Epidermal melanocyte (primary cell): ENCODE measurements around a stretch of chrX.

DNA sequence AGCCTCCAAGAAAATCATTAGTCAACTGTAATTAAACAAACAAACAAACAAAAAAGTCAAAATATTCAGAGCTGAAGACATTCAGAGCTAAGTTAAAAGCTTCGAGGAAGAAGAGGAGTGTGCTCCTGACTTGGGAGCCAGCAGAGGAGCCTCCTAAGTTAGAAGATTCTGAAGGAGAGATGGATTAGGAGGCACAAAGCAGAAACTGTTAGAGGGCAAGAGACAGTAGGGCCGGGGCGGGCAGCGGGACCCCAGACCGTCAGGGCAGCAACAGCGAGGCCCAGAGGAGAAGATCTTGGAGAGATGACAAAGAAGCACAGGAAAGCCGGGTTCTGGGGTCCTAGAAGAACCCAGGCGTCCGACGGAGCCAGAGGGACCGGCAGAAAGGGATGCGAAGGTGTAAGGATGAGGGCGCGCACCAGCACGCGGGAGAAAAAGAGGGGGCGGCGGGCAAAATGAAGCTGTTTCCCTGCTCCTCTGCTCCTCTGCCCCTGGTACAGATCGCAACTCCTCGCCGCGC, 634 bp downstream of the KLHL13 start:
- RRBS = 6% methylated on average over 9 of the region's 22 CpGs

- RRBS = no CpG with 5 or more reads among the region's 22 CpGs
Observed at GRCh38 chrX:118346641-118347092, 761 bp downstream of the WDR44 start.

DNA sequence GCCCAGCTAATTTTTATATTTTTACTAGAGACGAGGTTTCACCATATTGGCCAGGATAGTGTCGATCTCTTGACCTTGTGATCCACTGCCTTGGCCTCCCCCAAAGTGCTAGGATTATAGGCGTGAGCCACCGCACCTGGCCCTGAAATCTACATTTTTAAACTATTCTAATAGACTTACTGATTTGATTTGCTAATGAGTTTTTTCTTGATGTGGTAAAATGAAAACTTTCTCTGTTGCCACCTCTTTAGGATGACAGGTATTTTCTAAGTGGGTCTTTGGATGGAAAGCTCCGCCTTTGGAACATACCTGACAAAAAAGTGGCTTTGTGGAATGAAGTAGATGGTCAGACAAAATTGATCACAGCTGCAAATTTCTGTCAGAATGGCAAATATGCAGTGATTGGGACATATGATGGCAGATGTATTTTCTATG, 54.5 kb upstream of the DOCK11 start:
- RRBS = no CpG with 5 or more reads among the region's 5 CpGs

- RRBS = no CpG with 5 or more reads among the region's 2 CpGs
Observed at GRCh38 chrX:118530439-118530882, 34.8 kb downstream of the DOCK11 start.

- RRBS = no CpG with 5 or more reads among the region's 11 CpGs
Observed at GRCh38 chrX:118715978-118716316, 11.5 kb upstream of the IL13RA1 start.

GRCh38 chrX:118773497-118774082, 46.2 kb downstream of the IL13RA1 start:
- RRBS = no CpG with 5 or more reads among the region's 4 CpGs

DNA sequence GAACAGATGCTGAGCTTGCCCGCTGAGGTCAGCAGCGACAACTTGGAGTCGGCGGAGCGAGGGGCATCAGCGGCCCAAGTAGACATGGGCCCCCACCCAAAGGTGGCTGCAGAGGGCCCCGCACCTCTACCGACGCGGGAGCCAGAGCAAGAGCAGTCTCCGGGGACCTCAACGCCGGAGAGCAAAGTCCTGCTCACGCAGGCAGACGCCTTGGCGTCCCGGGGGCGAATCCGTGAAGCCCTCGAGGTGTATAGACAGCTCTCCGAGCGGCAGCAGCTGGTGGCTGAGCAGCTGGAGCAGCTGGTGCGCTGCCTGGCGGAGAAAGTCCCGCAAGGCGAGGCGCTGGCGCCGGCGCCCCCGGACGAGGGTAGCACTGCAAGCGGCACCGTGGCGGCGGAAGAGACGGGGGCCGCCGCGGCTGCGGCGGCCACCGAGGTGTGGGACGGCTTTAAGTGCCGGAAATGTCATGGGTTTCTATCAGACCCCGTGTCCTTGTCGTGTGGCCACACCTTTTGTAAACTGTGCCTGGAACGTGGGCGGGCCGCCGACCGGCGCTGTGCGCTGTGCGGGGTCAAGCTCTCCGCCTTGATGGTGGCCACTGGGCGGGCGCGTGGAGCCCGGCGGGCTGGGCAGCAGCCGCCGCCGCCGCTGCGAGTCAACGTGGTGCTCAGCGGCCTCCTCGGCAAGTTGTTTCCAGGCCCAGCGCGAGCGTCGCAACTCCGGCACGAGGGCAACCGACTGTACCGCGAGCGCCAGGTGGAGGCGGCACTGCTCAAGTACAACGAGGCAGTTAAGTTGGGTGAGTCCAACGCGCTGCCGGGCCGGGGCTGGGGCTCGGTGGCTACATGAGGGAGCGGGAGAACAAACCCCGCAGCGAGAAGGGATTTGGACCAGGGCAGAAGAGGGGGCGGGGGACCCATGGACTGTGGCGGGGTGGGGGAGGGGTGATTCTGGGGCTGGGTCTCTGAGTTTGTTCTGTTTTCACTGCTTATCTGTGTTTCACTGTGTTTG, 686 bp downstream of the LONRF3 start:
- RRBS = 2% methylated on average over 47 of the region's 91 CpGs

GRCh38 chrX:119019160-119019720, 44.8 kb downstream of the LONRF3 start:
- RRBS = no CpG with 5 or more reads among the region's 2 CpGs

- RRBS = no CpG with 5 or more reads among the region's 4 CpGs
Observed at GRCh38 chrX:119190045-119190442, 46.0 kb upstream of the PGRMC1 start.

DNA sequence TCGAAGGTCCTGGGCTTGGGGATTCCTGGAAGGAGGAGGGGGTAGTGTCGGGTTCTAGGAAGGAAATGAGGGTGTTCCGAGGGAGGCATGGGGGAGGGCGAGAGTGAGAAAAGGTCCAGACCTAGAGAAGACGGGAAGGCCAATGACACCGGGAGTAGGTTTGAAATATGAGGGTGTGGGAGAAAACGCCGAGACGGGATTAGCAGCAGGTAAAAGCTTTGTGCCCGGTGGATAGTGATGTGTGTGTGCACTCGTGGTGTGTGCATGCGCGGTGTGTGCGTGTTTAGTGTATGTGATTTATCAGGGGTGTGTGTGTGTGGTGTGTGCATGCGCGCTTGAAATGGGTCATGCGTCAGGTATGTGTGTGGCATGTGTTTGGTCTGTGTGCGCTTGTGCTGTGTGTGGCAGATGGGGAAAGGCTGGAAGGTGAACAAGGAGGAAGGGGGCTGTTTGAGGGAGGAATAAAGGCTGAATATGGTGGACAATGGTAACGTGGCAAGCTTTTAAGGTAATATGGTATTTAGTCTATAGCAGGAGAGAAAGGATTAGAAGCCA, 1.0 kb downstream of the PGRMC1 start:
- RRBS = 2% methylated on average over 3 of the region's 19 CpGs

DNA sequence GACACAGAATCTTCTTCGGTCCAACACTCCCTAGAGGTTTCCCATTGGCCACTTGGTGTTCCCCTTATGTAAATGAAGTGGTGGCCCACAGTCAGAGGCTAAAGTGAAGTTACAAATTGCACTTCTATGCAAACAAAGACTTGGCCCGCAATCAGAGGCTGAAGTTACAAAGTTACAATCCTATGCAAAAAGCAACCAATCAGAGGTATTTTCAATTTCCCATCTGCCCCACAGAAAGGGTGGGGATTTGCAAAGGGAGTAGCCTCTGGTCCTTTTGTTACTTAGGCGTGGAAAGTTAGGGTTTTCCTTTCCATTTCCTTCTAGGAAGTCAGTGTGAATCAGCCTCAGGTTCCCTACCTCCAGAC, 35.7 kb upstream of the SLC25A43 start:
- RRBS = no CpG with 5 or more reads among the region's 3 CpGs

GRCh38 chrX:119450961-119451638, 17.1 kb upstream of the SLC25A5 start:
- RRBS = no CpG with 5 or more reads among the region's 16 CpGs

GRCh38 chrX:119467321-119467898, 834 bp upstream of the SLC25A5 start:
- RRBS = no CpG with 5 or more reads among the region's 6 CpGs

- RRBS = no CpG with 5 or more reads among the region's 4 CpGs
Observed at GRCh38 chrX:119756230-119756573, 2.2 kb upstream of the SOWAHD start.

DNA sequence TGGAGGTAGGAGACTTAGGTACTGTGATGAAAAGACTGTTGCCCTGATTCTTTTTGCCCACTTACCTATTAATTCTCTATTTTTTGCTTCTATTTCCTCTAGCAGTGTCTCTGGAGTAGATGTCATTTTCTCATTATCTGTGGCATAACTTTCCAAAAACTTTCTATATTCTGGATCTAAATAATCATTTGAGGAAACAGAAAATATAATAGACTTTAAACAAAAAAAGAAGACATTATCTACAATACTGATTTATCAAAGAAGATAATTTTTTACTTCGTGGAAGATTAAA, 9.7 kb downstream of the UPF3B start:
- RRBS = no CpG with 5 or more reads among the region's 1 CpG

GRCh38 chrX:119936265-119936938, 7.1 kb downstream of the NKAP start:
- RRBS = no CpG with 5 or more reads among the region's 7 CpGs

DNA sequence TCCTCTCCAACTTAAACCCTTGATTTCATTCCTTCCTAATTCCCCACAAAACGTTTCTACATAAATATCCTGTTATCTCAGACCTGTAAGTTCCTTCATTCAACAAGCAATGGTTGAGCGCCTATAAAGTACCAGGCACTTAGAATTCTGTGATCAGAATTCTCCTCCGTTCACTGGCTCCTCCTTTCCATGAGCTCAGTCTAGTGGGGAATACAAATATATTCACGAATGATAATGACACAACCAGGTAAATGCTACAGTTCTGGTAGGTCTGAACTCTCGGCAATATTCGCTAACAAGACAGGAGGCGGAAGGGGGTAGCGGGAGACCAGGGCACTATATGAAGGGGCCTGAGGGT, 889 bp downstream of the NKAP start:
- RRBS = no CpG with 5 or more reads among the region's 8 CpGs

GRCh38 chrX:120143718-120144885, 14.3 kb upstream of the RHOXF2 start:
- RRBS = no CpG with 5 or more reads among the region's 20 CpGs

GRCh38 chrX:120199730-120200380, 41.4 kb downstream of the RHOXF2 start:
- RRBS = no CpG with 5 or more reads among the region's 2 CpGs

DNA sequence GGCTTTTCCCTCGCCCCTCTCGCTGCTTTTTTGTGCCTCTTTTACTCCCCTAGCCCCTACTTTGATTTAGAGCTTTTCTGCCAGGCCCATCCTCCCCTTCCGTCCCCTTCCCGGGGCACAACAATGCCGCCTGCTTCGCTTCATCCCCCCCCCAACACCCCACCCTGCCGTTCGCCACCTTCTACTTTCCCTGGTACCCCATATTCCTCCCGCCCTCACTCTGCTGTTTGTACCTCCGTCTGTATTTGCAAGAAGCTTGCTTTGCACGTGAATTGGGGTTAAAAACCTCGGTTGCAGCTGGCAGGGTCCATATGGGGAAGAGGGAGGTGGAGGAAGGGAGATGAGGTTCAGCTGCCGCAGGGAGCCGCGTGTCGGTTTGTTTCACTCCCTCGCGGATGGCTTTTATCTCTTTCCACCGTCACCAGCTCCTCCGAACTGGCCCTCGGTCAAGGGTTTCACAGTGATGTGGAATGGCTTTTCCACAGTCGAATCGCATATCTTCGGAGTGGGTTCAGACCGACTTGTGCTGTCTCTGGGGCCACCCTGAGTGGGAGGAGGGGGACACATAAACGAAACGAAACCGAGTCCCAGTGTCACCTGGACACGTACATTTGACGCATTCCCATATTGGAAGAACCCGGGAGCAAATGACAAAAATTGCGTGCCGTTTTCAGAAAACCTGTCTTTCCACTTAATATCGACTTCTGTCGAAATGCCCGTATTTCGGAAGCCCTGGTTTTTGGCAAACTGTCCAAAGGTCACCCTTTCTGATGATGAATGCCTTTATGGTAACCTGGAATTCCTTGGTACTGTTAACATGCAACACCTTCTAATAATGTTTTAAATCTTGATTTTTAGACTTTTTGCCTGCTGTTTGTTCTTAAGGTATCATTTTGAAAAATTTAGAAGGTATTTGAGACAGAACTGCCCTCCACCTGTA, 913 bp downstream of the ZBTB33 start:
- RRBS = 0% methylated on average over 2 of the region's 37 CpGs